Measurements from ENCODE around the genes EML4 and OXER1.

DNA sequence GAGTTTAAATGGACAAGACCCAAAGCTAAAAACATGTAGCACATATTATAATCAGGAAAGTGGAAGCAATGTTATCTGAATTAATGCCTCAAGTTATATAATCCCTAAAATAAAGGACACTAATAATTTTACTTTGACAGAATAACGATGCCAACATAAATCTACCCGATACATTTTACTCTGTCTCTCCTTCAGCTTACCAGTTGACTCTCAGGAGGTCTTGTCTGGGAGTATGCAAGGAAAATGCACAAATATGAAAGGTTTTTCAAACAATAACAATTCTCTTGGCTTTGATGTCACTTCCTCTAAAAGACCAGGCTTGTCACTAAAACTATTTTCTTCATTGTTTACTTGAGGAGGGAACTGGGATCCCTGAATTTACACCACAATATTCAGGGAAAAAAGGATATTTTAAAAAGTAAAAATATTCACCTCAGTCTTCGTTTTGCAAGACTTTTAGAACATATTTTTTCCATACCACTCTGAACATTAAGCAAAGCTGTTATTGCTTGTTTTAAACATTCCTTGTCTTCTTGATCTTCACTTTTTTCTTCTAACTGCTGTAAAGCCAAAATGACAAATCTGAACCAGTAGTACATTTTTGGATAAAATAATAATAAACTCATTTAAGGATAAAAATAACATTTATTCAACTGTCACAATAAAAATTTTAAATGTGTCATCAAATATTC is 97.1 kb downstream of the SOS1 start:
- PRO-cap, result no peak

- PRO-cap, result no peak
Measured at GRCh38 chr2:39306181-39307276, 130.6 kb downstream of the MAP4K3 start.

DNA sequence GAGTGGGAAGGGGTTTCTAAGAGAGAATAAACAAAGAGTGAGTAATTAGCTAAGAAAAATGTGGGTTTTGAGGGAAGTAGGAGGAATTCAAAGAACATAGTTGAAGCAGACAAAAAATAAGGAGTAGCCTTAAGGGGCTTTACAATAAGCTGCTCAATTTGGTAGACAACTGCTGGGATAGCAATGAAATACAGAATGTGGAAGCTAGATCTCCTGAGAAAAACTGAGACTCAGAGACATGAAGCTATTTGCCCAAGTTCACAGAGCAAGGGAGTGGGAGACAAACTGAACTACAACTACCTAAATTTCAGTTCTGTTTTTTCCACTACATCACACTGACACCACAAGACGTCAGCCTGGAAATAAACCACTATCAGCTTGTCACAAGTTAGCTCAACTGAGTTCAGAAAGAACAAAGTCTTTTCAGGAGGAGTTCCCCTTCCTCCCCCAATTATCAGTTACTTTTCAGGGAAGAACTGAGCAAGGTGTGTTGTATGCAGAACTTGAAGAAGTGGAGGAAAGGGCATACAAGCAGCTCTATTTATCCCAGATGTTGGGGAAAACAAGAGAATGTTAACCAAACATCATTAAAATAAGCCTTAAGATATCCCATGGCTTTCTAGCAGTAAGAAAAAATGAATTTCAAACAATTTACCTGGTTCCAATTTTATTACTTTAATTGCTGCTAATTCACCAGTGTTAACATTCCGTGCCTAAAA is 59.5 kb downstream of the MAP4K3 start:
- PRO-cap, result no peak

DNA sequence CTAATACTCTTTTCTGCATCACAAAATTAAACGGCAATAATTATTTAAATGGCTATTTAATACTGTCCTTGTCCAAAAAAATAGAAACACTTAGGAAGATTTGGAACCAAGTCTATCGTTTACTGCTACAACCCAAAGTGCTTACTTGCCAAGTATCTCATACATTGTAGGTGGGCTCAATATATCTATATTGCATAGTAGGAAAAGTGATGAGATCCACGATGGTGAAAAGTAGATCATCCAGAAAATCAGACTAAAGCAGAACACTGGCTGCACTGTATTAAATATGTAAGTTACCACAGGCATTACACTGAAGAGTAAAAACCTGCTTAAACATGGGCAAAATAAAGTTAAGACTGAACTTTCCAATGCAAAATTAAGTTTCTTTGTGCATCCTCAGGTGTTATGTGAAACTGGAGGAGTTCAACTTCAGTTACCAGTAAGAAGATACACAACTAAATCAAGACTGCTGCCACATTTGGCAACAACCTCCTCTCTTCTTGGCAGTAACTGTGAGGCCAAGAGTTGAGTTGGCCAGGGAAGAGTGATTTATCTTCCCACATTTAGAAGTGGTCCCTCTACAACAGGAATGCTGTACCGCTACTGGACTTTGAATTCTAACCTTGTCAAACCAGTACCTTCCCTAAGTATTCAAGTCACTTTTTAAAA is 1.4 kb downstream of the MAP4K3 start:
- PRO-cap, result unidirectional peak, plus-strand start at position 560 of the sequence

- PRO-cap, result bidirectional peak, plus-strand start at chr2:39438033, minus-strand start at chr2:39438004
Measured at GRCh38 chr2:39437652-39438541, 812 bp upstream of the MAP4K3 start.

DNA sequence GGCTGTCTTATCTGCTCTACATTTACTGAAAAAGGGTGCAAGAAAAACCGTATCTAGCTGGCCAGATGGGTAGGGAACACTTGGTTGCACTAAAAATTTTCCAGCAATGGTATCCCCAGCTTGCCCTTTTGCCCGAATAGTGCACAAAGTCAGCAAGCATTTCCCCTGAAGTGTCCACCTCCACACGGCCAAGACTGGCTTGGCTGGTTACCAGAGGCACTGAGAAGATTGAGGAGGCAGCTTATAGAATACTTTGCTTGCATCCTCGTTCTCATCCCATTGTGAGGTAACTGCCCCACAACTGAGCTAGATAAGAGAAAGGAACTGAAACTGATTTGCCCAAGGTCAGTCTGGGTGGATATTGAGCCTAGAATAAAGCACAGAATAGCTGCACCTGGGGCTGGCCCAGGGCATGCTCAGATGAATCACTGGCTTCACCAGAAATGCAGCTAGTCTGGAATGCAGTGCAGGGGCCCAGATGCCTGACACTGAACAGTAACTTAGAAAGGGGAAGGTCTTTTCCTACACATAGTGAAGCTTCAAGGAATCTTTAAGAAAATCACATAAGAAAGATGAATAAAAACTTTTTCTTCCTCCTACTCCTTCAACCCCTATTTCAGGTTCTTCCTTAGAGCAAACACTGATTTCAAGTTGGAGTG is 32.7 kb upstream of the MAP4K3 start:
- PRO-cap, result no peak

DNA sequence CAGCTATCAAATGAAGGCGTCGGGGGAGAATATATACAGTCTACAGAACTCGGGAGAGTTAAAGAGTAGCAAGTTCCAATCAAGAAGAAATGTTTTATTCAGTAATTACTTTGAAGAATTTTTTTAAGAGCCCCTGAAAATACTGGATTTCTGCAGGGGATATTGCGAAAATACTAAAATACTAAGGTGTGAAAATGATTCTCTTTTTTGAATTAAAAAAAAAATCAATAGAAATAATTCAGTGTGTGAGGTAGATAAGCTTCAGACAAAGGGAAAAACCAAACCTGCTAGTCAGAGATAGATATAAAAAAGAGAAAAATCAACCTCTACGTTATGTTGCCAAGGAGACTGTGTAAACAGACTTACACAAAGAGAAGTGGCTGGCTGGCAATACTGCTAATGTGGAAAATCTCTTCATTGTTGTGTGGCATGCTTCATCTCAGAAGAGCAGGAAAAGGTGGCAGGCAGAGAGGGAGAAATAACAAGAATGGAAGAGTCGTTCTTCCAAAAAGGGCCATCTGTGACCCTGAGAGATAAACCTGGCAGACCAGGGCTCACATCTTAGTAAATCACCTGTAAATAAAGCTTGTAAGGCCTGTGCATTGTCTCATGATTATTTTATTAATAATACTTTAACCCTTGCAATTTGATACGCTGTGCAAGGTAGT is 200.8 kb downstream of the SLC8A1 start:
- PRO-cap, result no peak

DNA sequence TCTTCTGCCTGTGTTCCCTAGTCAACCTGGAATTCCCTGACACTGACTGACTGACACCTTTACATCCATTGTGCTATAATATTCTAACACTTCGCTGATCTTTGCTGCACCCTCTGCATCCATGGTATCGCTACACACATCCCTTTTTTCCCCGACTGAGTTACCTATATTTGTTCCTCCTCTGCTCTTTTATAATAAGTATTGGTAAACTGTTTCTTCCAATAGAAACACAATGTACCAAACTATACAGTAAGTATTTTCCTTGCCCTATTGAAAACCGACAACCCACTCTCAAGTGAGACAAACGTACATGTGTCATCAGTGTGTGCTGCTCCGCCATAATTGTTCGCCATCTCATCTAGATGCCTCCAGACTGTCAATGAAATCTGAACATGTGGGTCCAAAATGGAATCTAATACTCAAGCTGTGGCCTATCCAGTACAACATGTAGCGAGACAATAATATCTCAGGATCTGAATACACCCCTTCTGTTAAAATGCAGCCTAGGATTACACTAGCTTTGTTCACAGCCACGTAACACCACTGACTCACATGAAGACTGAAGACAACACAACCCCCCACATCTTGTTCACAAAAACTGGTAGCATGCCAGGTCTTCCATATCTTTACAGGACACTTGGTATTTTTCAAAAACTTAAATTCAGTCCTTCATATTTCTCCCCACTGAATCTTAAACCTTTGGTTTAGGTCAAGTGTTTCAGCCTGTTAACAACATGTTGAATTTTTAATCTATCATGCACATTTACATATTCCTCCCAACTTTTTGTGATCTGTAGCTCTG is 84.4 kb downstream of the SLC8A1 start:
- PRO-cap, result no peak

DNA sequence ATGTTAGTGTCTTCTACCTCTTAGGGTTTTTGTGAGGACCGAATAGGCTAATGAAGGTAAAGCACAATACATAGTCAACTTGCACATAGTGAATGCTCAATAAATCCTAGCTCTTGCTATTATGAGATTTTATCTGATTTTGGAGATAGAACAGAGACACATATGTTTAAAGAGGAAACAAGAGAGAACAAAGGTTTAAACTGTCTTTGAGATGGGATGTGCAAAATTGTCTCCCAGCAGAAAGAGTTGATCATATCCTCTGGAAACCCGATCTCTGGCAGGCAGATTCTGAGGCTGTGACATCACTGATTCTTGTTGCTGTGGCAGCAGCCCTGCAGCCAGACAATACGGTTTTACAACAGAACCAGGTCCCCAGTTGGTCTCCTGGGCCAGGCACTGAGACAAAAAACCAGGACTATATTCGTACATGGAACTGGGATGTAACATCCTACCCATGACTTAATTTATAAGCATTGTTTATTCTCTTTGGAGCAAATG is 80.3 kb downstream of the SLC8A1 start:
- PRO-cap, result no peak

GRCh38 chr2:40511436-40512934 is 60.1 kb upstream of the SLC8A1 start:
- PRO-cap, result no peak

DNA sequence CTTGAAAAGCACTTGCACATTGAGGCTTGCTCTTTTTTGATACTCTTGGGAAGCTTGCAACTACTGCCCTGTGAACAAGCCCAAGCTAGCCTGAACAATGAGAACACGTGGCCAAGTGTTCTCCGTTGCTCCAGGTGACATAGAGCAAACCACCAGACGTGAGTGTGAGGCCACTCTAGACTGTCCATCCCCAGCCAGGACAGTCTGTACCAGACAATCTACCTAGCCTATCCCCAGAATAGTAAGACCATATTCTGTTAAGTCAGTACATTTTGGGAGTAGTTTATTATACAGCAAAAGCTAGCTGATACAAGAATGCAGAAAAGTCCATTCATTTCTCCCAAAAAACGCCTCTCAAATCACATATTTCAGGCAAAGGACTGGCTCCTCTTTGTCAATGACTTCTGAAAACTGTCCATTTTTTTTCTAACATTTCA is 142.1 kb upstream of the PKDCC start:
- PRO-cap, result no peak

DNA sequence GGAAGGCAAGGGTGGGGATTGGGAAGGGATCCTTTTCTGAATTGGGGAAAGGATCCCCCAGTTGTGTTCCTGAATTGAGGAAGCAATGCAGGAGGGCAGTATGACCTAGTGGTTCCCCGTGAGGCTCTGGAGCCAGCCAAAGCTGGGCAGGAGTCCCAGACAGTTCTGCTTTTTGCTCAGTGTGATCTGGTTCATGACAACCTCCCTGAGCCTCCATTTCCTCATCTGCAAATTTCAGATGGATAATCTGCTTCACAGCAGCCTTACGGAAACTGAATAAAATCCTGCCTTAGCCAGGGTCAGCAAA is 12.8 kb downstream of the PKDCC start:
- PRO-cap, result no peak

DNA sequence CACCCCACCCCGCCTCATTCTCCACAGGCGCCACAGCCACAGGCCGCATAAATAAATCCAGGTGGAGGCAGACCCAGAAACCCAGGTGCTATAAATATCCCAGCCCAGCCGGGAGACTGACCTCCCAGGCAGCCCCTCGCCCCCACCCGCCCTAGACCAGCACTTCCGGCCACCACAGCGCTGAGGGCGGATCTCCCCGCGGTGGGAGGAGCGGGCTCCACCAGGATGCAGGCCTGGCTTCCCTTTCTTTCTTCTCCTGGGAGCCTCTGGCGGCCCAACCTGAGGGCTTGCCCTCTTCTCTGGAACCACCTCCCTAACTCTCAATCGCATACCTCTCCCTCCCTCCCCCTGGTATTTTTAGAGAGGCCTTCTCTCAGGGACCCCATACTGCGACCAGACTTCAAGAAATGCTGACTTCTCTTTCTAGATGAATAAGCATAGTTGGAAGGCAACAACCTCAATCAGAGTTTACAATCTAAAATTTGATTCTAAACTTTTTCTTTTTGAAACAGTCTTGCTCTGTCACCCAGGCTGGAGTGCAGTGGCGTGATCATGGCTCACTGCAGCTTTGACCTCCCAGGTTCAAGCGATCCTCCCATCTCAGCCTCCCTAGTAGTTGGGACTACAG is 54.9 kb downstream of the PKDCC start:
- PRO-cap, result no peak

DNA sequence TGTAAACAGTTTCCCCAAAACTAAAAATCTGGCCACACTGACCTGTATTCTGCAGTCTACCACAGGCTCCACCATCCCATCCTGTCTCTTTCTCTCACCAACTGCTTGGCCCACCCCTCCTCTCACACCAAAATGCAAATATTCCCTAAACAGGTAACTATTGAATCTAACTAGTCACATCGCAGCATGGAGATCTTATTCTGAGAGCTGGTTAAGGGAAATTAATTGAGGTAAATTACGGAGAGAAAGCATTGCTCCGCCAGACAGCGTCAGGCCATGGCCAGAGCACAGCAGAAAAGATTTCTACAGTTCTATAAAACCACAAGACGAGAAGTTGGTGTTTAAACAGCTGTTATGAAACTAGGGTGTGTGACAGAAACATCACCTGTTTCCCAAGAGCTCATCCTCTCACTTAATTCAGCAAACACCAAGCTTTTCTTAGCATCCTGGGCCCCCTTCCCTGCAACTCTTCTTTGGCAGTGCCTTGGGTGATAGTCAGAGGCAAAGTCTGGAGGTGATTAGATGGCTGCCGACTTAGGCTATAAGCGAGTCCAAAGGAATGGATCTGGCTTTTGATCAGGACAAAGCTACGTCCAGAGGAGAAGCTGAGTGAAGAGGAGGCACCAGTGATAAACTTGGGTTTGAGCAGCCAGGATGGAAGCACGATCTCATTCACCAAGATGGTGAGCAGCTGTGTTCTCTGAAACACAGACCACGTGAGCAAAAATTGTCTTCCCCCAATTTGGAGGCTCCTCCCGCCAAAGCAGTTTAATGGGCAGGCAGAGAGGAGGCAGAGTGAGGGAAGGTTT is 57.6 kb downstream of the PKDCC start:
- PRO-cap, result no peak

- PRO-cap, result no peak
Measured at GRCh38 chr2:42117855-42118685, 51.1 kb upstream of the EML4 start.

- PRO-cap, result no peak
Measured at GRCh38 chr2:42128035-42128405, 41.1 kb upstream of the EML4 start.

DNA sequence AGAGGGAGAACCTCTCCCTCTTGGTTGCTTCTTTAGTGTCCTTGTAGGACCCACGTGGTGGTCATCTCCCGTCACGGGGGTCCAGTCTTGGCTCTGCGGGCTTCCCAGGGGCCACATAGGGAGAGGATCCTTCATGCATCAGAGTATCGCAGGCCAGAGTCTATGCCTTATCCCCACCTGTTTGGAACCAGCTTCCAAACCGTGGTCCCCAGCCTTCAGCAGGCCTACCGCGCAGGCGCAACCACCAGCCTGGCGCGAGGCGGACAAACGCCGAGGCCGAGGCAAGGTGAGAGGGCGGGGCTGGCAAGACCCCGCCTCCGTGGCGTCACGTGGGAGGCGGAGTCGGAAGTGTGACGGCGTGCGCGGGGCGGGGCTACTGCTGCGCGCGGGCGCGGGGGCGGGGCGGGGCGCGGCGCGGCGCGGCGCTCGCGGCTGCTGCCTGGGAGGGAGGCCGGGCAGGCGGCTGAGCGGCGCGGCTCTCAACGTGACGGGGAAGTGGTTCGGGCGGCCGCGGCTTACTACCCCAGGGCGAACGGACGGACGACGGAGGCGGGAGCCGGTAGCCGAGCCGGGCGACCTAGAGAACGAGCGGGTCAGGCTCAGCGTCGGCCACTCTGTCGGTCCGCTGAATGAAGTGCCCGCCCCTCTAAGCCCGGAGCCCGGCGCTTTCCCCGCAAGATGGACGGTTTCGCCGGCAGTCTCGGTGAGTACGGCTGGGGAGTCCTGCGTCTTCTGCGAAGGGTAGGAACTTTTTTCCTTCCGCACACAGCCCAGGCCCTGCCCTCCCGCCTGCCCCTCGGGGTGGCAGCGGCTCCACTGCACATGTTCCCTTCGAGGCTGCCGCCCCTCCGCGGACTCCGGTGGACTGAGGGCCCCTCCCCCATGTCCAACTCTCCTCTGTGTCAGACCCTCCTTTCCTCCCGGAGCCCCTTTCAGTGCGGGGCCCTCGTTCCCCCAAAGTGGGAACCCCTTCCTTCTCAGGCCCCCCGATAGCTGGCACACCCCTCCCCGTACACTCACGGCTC is at the start of gene EML4:
TSS of gene EML4 (plus strand) at position 420 of the 1,025 bp plus-strand sequence.
- PRO-cap, result bidirectional peak, plus-strand start at position 405 of the sequence, minus-strand start at position 251 of the sequence; unidirectional peak, plus-strand start at position 697 of the sequence; bidirectional peak, plus-strand start outside the sequence, minus-strand start at position 867 of the sequence

GRCh38 chr2:42669594-42669793 is 94.4 kb downstream of the OXER1 start:
- PRO-cap, result no peak

DNA sequence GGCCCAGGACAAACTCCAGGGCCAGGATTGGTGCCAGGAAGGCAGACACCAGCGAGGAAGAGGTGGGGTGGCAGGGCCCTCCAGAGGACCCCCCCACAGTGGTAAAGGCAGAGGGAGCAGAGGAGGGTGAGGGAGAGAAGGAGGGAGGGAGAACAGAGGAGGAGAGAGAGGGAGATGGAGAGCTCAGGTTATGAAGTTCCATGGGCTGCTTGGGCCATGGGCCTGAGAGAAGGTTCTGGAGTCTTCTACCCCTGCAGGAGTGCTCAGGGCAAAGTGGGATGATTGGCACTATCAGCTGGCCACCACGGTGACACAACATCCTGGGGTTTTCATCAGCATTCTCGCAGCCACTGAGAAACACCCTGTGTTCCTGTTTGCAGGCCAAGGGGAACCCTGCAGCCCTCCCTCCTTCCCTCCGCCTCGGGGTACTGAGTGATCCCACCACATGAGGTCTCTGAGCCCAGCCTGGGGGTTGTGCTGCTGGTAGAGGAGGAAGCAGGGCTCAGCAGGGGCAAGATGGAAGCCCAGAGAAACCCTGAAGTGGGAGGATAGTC is at the start of gene OXER1:
TSS of gene OXER1 (minus strand) at position 275 of the 554 bp plus-strand sequence.
- PRO-cap, result no peak

GRCh38 chr2:42809525-42809763 is 17.1 kb upstream of the HAAO start:
- PRO-cap, result no peak